Gastrocnemius medialis (tissue), 3 donors: ENCODE results near the genes RMND1, ESR1 and OPRM1.

- PRO-cap = no peak
- RAMPAGE, long total RNA, 3 experiments = no peak in any of the 3 experiments
These were observed 140.4 kb upstream of the AKAP12 start for GRCh38 chr6:151099293-151099818.

GRCh38 chr6:151324133-151324637 is 67.2 kb downstream of the ZBTB2 start:
- PRO-cap = bidirectional peak, plus-strand start at chr6:151324343, minus-strand start at chr6:151324239
- RAMPAGE, long total RNA, 3 experiments = no peak in any of the 3 experiments

- PRO-cap = bidirectional peak, plus-strand start at chr6:151325531, minus-strand start at chr6:151325457
- RAMPAGE, long total RNA, 3 experiments = start-site peak on the plus strand in 2 of 3 experiments, at chr6:151325311-151325737 at its widest, 30 to 85 reads per replicate
These were observed 65.9 kb downstream of the ZBTB2 start for GRCh38 chr6:151325157-151326232.

DNA sequence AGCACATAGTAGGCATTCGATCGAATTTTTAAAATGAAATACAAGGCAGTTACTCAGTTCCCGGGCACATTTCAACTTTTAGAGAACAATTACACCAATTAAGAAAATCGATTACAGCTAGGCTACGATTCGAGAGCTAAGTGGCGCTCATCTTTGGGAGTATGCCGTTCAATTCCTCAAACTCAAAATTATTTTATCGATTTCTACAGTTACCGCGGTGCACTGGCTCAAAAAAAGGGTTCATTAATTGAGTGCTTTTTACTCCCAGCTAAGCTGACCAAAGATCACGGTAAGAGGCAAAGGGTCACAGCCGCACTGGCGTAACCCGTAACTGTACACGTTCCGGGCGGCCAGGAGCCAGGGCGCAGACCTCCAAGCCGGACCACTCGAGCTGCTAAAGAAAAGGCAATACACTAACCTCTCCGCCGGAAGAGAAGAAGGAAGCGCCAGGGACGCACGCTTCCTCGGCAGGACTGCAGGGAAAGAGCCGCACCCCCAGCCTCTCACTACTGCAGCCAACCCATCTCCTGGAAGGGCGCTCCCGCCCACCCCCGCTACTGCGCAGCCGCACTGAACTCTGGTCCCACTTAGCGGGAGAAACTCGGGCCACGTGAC is at the start of gene RMND1:
Gene RMND1, minus strand, starts transcription at position 529 of the 615 bp plus-strand sequence.
- PRO-cap = bidirectional peak, plus-strand start outside the sequence, minus-strand start at position 475 of the sequence
- RAMPAGE, long total RNA, 3 experiments = start-site peak on the minus strand in 2 of 3 experiments, centred at positions 492 to 517 of the sequence, 58 to 100 reads per replicate

GRCh38 chr6:151455715-151456306 is 3.5 kb downstream of the ARMT1 start:
- PRO-cap = no peak
- RAMPAGE, long total RNA, 3 experiments = no peak in any of the 3 experiments

- PRO-cap = no peak
- RAMPAGE, long total RNA, 3 experiments = no peak in any of the 3 experiments
These were observed 151.0 kb upstream of the ESR1 start for GRCh38 chr6:151656315-151656962.

DNA sequence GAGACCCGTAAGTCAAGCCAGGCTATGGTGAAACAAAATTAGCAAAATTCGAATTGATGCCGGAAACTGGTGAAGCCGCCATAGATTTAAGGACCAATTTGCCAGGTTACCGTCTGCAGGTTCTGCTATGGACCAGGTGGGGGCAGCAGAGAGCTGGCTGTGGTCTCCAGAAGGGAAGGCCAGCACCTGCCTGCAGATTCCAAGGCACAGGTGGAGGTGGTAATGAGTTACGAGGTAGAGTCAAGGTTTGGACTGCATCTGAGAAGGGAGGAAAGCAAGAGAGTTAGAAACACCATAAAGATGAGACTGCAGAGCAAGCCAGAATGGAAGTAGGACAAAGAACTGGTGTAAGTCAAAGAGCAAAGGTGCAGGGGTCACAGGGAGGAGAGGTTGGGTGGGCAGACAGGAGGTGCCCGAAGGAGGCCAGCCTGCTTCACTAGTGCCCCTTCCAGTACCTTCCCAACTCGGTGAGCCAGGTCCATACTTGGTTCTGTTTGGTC is 131.7 kb upstream of the ESR1 start:
- PRO-cap = no peak
- RAMPAGE, long total RNA, 3 experiments = no peak in any of the 3 experiments

DNA sequence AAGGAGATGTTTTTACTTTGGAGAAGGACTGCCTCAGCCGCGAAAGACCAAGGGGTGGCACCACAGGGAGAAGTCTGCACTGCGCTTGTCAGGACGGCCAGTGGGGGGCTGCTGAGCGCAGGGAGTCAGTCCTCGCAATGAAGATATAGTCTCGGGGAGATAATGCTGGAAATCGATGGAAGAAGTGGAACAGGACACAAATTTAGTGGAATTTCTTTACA is 43.2 kb upstream of the ESR1 start:
- PRO-cap = no peak
- RAMPAGE, long total RNA, 3 experiments = no peak in any of the 3 experiments

- PRO-cap = unidirectional peak, plus-strand start at chr6:151807243; unidirectional peak, plus-strand start at chr6:151807653
- RAMPAGE, long total RNA, 3 experiments = start-site peak on the plus strand in 2 of 3 experiments, at chr6:151807289-151807705 at its widest, 10 to 18 reads per replicate
These were observed at the start of gene ESR1 for GRCh38 chr6:151806696-151807762. TSS of gene ESR1 (plus strand) at chr6:151807682.

DNA sequence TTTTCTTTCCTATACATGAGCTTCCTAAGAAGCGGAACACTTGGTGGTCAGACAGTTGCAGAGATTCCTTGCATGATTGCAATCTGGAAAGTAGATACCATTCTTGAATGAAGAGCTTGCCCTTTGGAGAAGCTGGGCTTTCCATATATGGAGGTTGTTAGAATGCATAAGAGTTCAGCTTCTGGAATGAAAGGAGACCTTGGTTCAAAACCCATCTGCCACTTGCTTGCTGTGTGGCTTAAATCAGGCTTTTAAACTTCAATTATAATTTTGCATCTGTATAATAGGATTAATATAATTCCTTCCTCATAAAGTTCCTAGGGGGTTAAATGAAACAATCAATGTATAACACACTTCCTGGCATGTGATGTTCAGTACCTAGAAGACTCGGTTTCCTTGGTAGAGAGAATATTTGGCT is 65.5 kb downstream of the ESR1 start:
- PRO-cap = no peak
- RAMPAGE, long total RNA, 3 experiments = no peak in any of the 3 experiments

DNA sequence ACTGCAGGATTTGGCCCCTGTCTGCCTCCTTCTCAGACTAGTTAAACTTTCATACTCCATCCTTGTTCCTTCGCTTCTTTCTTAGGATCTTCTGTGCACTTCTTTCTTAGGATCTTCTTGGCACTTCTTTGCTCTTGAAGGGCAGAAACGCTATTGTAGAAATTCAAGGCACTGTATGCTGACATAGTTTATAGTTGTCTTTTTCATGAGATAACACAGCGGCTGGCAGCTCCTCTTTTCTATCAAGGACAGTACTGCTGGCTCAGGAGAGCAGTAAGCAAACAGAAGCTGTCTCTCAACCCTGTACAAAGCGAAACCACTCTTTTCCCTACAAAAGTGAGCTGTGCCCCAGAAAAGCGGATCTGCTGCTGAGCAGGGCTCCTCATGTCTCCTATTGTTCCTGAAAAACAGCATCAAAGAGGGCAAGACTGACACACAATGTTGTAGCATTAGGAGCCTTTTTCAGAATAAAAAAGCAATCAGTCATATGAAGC is 255.7 kb downstream of the ESR1 start:
- PRO-cap = no peak
- RAMPAGE, long total RNA, 3 experiments = no peak in any of the 3 experiments

- PRO-cap = no peak
- RAMPAGE, long total RNA, 3 experiments = no peak in any of the 3 experiments
These were observed 377.6 kb downstream of the ESR1 start for GRCh38 chr6:152184742-152185850.

DNA sequence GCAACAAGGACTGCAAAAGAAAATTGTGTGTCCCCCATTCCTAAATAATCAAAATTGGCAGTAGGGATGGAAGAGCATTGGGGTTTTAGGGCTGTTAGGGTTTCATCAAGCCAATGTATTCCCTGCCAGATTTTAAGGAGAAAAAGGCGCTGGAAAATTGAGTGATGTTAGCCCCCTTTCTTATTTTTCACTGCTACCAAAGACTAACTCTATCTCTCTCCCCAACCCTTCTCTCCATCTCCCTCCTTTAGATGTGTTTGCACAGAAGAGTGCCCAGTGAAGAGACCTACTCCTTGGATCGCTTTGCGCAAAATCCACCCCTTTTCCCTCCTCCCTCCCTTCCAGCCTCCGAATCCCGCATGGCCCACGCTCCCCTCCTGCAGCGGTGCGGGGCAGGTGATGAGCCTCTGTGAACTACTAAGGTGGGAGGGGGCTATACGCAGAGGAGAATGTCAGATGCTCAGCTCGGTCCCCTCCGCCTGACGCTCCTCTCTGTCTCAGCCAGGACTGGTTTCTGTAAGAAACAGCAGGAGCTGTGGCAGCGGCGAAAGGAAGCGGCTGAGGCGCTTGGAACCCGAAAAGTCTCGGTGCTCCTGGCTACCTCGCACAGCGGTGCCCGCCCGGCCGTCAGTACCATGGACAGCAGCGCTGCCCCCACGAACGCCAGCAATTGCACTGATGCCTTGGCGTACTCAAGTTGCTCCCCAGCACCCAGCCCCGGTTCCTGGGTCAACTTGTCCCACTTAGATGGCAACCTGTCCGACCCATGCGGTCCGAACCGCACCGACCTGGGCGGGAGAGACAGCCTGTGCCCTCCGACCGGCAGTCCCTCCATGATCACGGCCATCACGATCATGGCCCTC is at the start of gene OPRM1:
Gene OPRM1, plus strand, starts transcription at position 331 of the 863 bp plus-strand sequence.
- PRO-cap = no peak
- RAMPAGE, long total RNA, 3 experiments = no peak in any of the 3 experiments

DNA sequence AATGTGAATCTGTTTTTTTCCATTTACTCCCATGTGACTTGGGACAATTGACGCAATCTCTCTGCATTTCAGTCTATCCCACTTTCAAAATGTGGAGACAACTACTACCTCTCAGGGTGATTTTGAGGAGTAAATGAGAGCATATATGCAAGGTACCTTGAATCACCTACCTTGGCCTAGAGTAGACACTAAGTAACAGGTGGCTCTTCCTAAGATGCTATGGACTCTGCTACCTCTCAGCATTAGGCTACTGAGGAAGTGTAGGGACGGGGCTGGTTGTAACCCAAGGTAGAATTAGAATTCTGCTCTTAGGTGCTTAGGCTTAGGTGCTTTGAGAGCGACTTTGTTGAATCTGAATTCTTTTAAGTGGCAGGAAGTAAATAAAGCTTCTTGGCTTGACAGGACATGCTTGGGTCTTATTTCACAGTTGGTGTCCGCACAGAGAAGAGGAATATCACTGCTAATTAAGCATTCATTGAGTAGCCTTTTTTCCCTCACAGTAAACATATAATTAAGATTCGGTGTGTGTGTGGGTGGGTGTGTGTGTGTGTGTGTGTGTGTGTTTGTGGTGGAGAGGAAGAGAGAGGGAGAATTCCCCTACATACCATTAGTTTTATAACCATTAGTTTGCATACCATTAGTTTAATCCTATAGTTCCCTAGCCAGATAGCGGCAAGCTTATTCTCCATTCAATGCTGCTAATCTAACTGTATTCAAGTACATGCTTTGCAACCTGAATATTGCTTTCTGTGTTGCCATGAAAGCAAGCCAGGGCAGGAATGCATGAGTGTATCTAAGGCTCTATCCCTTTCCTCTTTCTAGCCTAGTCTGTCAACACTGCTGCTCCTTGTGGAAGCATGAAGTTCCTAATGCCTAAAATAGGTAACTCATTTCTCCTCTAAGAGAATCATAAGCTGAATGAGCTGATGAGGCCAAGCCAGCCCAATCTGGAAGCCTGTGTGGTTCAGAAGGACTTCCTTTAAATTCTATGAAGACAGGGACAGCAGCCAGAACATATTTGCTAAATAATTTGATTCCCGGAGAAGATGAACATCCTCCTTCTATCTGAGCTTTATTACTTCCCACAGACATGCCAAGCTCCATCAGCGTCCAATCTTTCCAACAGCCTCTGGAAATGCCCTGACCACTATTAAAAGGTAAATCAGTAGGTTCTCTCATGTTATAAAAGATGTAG is 112.4 kb downstream of the IPCEF1 start:
- PRO-cap = no peak
- RAMPAGE, long total RNA, 3 experiments = no peak in any of the 3 experiments

GRCh38 chr6:154245331-154246291 is 111.0 kb downstream of the IPCEF1 start:
- PRO-cap = no peak
- RAMPAGE, long total RNA, 3 experiments = no peak in any of the 3 experiments

GRCh38 chr6:154771615-154772099 is 38.4 kb downstream of the SCAF8 start:
- PRO-cap = no peak
- RAMPAGE, long total RNA, 3 experiments = no peak in any of the 3 experiments

DNA sequence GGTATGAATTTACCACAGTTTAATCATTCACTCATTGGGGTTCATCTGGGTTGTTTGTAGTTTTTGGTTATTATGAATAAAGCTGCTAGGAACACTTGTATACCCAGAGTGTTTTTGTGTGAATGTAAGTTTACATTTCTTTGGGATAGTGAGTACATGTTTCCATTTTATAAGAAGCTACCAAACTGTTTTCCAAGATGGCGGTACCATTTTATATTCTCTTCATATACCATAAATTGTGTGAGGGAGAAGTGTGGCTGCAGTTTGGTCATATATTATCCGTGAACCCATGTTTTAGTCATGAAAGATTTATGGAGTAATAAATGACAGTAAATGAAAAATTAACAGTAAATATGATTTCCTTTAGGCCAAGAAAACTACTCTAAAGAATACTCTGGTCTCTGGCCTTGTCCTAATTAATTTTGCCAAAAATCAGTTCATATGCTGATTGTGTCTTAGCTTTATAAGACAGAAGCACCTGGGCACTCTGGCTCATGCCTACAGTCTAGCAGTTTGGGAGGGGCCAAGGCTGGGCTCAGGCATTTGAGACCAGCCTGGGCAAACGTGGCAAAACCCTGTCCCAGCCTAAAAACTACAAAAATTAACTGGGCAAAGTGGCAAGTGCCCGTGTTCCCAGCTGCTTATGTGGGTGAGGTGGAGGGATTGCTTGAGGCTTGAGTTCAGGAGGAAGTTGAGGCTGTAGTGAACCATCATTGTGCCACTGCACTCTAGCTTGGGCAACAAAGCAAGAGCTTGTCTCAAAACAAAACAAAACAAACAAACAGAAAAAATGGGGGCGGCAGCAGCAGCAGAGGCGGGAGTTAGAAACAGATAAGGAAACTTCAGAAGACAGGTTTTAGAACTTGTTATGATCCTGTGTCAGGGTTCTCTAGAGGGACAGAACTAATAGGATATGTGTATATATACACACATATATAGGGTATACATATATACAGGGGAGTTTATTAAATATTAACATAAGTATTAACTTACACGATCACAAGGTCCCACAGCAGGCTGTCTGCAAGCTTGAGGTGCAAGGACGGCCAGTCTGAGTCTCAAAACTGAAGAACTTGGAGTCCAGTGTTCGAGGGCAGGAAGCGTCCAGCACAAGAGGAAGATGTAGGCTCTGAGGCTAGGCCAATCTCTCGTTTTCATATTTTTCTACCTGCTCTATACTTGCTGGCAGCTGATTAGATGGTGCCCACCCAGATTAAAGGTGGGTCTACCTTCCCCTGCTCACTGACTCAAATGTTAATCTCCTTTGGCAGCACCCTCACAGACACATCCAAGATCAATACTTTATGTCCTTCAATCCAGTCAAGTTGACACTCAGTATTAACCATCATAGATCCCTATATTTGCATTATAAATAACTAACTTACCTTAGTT is 48.9 kb downstream of the SCAF8 start:
- PRO-cap = no peak
- RAMPAGE, long total RNA, 3 experiments = no peak in any of the 3 experiments

GRCh38 chr6:154797877-154798489 is 64.8 kb downstream of the SCAF8 start:
- PRO-cap = no peak
- RAMPAGE, long total RNA, 3 experiments = no peak in any of the 3 experiments

DNA sequence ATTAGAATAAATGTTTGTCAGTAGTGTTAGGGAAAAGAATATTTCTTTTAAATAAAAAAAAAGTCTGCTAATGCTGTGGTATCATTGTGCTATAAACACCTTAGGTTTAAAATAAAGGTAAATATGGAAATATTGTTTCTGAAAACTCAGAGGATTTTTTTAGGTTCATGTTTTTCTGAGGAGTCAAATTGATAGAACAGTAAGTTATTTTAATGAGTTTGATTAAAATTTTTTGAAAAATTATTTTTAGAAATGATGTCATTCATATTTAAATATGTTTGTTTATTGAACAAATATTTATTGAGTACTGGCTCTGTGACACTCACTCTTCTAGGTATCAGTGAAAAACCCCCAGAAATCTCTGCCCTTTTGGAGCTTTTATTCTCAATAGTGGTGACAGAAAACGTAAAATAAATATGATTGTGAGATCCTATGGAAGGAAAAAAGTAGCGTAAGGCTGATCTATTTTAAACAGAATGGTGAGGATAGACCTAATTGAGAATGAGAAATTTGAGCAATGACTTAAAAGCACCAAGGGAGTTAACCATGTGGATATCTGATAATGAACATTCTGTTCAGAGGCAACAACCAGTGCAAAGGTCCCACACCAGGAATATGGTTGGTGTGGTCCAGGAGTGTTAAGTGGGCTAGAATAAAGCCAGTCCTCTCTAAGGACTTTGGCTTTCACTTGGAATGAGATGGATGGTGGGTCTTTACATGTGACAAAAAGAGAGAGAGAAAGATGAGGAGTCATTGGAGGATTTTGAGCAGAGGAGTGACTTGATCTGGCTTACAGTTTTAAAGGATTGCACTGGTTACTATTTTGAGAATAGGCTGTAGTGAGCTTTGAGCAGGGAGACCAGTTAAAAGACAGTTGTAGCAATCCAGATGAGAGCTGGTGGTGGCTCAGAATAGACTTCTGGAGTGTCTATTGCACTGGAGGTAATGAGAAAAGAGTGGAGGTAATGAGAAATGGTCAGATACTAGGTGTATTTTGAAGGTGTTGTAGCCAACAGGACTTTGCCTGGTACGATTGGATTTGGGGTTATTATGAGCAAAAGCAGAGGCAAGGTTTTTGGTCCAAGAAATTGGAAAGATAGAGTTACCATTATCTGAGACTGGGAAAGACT is 89.7 kb downstream of the SCAF8 start:
- PRO-cap = no peak
- RAMPAGE, long total RNA, 3 experiments = no peak in any of the 3 experiments

DNA sequence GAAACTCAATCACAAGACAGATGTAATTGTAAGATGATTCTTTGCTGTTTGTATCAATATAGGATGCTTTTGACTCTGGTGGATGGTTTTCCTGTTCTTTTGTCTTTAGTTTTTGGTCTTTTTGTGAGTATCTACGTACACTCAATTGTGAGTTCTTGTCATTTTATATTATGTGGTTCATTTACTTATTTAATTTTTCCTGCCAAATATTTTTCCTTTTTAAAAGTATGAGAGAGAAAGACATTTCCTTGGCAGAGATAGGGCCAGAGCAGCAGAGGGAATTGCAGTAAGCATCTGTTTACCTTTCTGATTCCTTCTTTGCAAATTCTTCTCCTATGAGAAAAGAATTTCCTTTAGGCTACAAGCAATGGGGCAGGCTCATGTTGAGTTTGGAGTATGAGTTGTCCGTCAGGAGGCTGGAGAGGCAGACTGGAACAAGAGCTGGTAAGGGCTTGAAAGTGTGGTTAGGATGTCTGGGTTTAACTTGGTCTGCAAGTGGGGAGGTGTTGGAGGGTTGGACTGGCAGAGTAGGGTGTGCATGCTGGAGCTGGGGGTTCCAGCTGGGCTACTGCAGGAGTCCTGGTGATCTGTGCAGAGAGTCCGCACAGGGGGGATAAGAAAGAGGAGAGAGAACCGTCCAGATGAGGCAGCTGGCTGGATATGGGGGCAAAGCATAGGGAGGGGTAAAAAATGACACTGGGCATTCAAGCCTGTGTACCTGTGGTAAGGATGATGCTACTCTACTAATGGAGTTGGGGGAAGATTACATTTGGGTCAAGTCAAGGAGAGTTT is 19.6 kb downstream of the TIAM2 start:
- PRO-cap = no peak
- RAMPAGE, long total RNA, 3 experiments = no peak in any of the 3 experiments